Mesenteric fat pad (tissue), 1 donor: ENCODE measurements around the genes ZNF618 and ATP6V1G1.

- PRO-cap: no peak
Measured at GRCh38 chr9:113481067-113481746, 17.7 kb downstream of the RGS3 start.

DNA sequence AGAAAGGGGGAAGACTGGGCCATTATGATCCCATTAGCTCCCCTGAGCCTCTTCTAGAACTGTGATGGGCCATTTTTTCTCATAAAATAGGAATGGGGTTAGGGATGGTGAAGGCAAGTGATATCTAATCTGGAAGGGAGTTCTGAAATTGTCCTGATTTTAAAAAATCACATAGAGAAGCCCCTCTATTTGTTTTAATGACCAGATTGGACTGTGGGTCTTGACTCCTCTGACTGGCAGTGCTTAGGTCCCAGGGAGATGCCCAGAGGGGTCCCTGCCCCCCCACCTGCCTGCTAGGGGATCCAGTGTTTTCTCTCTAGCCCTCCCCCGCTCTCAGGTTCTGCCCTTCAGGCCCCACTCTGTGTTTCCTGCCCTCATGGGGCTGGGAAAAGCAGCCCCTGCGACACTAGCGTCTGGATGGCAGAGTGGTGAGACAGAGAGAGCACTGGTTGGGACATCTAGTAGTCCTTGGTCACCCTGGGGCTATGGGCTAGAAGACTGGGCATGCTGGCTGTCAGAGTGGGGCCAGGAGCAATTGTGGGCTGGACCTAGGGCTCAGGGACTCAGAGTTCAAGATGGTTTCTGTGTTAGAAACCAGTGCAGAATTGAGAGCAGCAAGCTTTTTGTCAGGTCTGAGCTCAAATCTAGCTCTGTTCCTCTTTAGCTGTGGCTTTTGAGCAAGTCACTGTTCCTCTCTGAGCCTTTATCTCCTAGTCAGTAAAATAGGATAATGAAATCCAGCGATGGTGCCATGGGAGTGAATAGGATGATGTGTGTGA is 38.8 kb downstream of the RGS3 start:
- PRO-cap: no peak

GRCh38 chr9:113504505-113505677 is 41.4 kb downstream of the RGS3 start:
- PRO-cap: no peak

DNA sequence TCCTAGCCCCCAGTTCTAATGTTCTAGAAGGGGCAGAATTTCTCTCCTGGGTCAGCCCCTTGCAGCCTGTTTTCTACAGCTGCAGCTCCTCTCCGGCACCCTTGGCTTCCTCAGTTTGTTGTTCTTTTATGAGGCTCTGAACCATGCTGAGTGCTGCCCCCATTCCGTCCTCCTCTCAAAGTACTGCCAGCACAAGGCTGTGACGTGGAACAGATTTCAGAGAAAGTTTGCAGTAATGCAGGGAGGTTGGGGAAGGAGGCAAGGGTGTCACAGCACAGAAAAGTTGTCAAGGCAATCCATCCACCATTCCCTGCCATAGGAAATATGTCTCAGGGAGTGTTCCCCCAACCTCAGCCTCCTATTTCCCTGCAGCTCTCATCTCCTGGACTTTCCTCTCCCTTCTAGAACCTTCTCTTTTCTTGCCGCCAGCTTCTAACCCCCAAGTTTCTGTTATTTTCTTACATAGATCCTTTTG is 63.4 kb downstream of the RGS3 start:
- PRO-cap: no peak

DNA sequence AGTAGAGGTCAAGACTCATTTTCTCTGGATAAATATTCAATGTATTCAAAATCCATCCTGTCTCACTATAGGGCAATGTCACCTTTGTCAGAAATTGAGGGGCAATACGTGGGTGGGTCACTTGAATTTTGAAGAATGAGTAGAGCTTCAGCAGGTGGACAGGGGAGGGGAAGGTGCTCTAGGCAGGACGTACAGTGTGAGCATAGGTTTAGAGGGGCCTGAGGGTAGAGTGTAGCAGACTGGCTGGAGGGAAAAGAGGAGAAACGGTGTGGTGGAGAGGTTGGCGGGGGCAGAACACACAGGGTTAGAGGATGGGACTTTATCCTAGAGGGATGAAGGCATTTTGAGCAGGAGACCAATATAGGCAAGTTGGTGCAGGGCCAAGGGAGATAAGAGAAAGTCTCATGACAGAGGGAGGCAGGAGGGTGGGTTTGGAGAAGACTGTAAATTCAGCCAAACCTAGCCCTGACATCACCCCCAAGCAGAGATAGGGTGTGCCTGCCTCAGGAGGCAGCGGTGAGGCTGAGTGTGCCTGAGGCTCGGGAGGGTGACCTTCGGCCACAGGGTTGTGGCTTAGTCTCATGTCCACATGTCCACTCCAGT is 108.5 kb downstream of the RGS3 start:
- PRO-cap: no peak

DNA sequence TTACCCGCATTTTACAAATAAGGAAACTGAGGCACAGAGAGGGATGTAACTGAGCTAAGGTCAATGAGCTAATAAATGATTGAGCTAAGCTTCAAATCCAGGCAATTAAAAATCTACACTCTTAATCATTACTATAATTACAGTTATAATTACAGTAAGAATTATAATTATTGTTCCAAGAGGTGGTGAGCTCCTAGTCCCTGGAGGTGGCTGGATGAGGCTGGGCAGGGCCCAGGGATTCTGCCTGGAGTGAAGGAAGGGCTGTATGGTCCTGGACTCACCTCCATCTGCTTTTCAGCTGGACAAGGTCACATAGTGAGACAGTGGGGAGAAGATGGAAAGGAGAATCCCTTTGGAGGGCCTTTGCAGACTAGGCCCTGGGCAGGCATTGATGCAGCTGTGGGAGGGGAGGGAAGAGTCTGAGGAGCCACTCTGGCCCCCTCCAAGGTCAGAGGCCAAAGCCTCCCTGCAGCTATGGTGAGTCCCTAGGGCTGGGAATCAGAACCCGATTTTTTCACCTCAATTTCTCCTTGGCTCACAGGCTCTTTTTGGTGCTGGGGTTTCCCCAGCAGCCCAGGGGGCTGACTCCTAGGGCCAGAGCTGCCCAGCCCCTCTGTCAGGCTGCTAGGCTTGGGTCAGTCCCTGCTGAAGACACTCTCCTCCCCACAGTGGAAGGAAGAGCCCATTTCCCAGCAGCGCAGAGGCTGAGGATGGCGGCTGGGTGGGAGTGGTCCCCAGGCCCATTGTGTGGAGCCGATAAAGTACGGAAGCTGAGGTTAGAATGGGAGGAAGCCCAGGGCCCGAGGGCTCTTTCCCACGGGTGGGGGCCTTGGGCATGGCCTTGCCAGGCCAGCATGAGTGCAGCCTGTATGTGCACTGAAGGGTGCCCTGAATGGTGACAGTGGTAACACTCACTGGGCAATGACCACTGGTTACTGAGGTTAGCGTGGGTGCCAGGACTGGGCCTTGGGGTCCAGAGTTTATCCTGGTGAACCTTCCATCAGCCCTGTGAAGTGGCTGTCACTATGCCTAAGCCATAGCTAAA is 125.6 kb downstream of the RGS3 start:
- PRO-cap: no peak

DNA sequence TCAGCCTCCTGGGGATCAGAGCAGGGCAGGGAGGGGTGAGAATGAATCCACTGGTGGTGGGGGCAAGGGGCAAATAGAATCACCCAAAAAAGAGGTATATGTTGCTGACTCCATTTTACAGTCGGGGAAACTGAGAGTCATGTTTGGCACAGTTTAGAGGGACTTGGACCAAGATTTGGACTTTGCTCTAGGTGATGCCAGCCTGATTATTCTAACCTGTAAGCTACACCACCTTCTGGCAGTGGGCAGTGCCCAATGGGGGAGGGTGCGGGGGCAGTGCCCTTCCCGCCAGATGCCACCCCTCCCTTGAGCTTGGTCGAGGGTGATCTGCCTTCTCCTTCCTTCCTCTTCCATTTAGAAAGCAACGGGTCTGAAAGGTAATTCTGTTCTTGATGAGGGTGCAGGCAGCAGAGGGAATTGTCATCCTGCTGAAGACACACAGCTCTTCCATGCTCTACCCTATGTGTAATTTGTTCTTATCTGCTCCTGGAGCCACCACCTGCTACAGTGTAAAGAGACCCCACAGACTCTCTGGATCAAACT is 156.0 kb downstream of the RGS3 start:
- PRO-cap: no peak

DNA sequence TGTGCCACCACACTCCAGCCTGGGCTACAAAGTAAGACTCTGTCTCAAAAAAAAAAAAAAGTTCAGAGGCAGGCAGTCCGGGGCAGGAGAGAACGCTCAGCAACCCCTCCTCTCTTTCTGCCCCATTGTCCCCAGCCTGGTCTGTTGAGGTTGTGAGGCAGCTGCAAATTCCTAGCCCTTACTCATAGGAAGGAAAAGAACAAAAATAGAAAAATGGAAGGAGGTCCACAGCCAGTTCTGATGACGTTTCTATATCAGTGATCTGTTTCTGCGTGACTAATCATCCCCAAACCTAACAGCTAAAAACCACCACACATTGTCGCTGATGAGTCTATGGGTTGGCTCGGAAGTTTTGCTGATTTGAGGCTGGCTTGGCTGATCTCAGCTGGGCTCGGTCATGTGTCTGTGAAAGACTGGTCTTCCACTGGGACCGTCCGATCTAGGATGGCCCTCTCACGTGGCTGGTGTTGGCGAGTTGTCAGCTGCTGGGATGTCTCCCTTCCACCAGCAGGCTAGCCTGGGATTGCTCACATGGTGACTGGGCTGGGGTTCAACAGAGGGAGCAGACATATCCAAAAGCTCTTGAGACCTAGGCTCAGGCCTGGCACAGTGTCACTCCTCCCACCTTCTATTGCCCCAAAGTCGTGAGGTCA is 200.6 kb upstream of the ZNF618 start:
- PRO-cap: no peak

DNA sequence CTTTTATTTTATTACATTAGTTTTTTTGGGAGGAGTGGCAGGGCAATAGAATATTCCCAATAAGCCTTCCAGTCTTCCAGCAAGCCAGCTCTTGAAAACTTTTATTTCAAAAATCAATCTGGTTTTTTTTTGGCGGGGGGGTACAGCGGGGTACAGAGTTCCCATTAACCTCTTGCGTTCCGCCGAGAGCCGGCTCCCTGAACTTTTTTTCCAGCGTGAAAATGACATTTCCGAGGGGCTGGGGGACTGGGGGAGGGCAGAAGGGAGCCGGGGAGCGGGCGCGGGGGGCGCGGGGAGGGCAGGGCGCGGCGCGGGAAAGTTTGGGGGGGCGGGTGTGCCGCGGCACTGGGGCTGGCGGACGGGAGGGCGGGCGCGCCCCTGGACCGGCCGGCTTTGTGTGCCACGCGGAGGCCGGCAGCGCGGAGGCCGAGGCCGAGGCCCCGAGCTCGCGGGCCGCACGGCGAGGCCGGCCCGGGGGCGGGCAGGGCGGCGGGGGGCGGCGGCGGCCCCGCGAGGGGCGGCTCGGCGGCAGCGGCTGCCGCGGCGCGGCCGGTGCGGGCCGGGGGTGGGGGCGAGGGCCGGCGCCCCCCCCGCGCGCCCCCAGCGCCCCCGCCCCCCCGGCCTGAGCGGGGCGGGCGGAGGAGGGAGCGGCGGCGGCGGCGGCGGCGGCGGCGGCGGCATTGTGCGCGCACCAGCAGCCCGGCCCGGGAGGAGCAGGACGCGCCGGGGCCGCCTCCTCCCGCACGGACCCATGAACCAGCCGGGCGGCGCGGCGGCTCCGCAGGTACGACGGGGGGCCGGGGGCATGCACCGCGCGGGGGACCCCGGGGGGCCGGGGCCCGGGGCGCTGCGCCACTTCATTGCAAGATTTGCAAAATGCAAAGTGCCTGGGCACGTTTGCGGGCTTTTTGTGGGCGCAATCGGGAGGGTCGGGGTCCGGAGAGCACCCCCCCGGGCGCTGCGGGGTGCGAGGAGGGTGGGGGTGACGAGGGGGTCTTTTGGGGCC is at the start of gene ZNF618:
ZNF618 (plus strand) TSS at position 680 of the 1,006 bp plus-strand sequence.
- PRO-cap: no peak

DNA sequence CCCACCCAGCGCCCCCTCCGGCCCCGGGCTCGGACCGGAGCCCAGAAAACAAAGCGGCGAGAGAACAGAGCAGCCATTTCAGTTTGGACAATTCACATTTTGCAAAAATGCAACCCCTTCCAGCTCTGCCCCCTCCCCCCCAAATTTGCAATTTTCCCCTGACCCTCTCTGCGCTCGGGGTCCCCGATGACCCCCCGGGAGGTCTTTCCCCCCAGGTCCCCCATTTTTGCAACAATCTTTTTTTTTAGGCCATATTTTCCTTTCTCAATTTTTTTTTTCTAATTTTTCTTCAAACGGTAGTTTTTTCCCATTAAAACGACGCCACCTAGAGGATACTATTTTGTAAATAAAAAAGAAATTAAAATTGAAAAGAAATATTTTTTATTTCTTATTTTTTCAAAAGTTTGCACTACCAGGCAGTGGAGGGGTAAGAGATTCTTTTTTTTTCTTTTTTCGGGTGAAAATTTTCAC is 562 bp downstream of the ZNF618 start:
- PRO-cap: no peak

DNA sequence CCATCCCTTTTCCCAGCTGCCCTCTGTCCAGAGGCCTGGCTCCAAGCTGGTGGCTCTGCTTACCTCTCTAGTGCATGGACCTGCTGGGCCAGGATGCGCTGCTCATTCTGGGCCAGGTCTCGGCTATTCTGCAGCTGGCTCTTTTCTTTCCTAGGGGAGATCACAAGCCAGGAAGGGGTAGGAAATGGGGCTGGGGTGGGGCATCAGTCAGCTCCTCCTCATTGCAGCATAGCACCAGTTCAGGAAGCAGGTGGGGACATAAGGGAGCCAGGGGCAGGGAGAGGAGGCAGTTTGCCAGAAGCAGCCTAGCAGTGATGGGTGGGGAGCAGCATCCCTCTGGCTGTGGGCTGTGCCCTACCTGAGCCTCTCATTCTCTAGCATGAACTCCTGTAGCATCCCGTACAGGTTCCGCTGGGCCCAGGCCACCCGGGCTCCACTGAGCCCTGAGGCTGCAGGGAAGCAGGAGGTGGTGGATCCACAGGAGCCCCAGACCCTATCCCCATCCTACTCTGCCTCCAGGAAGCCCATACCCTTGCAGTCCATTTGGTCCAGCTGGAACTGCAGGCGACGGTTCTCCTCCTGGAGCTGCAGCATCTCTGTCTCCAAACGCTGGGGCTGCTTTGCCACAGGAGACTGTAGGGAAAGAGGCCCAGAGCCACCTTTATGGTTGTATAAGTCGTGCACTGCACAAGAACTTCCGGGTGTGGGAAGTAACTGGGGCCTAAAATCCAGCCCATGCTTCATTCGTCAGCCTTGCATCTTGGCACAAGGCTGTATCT is 5.1 kb downstream of the KIF12 start:
- PRO-cap: no peak

- PRO-cap: no peak
Measured at GRCh38 chr9:114300763-114301149, 22.1 kb upstream of the ORM1 start.

GRCh38 chr9:114310626-114311625 is 12.0 kb upstream of the ORM1 start:
- PRO-cap: no peak

- PRO-cap: no peak
Measured at GRCh38 chr9:114311626-114312796, 10.9 kb upstream of the ORM1 start.

DNA sequence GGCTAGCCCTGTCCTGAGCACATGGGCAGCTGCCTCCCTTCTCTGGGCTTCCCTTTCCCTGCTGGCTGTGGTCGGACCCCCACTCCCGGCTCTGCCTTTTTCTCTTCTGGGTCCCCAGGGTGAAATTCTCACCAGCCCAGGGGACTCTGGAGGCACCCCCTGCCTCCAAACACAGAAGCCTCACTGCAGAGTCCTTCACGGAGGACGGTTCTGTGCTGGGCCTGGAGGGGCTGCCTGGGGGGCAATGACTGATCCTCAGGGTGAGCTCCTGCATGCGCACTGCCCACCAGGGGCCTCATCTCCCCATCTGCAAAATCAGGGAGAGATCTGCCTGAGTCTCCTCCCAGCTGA is 336 bp downstream of the ORM1 start:
- PRO-cap: no peak

GRCh38 chr9:114351688-114351965 is 22.0 kb downstream of the ORM2 start:
- PRO-cap: no peak

DNA sequence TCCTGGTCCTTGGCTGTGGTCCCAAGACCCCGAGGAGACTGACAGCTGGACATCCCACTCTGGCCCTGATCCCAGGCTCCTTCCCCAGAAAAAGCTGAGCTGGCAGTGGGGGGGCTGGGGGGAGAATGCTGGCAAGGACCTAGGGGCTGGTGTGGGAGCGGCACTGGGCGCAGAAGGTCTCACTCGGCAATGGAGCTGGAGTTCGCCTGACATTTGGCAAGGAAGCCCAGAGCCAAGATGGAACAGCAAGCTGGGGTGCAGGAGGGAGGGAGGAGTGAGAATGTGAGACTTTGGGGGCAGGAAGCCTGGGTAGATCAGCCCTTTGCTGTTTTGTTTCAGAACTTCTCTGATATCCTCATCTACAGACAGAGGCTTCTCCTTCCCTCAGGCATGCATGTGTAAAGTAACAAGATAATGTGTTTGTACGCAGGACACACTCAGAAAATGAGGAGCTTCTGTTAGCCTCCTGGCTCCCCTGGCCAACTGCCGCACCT is 7.1 kb upstream of the AKNA start:
- PRO-cap: no peak

DNA sequence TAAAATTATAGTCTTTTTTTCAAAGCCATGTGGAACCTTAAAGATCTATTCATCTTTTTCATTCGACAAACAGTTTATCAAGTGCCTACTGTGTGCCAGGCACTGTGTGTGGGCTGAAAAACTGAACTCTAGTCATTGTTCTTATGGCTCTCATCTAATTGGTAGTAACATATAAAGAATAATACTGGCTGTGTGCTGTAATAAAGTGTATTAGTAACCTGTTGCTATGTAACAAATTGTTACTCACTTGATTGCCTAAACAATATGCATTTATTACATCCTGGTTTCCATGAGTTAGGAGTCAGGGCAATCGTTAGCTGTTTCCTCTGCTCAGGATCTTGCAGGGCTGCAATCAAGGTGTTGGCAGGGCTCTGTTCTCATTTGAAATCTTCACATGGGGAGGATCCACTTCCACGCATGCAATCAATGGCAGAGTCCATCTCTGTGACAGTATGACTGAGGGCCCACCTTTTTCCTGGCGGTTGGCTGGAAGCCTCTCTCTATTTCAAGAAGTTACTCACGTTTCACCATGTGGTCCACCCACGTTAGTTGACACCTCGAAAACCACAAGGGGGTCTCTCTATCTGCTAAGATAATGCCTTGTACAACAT is 7.1 kb upstream of the WHRN start:
- PRO-cap: no peak

DNA sequence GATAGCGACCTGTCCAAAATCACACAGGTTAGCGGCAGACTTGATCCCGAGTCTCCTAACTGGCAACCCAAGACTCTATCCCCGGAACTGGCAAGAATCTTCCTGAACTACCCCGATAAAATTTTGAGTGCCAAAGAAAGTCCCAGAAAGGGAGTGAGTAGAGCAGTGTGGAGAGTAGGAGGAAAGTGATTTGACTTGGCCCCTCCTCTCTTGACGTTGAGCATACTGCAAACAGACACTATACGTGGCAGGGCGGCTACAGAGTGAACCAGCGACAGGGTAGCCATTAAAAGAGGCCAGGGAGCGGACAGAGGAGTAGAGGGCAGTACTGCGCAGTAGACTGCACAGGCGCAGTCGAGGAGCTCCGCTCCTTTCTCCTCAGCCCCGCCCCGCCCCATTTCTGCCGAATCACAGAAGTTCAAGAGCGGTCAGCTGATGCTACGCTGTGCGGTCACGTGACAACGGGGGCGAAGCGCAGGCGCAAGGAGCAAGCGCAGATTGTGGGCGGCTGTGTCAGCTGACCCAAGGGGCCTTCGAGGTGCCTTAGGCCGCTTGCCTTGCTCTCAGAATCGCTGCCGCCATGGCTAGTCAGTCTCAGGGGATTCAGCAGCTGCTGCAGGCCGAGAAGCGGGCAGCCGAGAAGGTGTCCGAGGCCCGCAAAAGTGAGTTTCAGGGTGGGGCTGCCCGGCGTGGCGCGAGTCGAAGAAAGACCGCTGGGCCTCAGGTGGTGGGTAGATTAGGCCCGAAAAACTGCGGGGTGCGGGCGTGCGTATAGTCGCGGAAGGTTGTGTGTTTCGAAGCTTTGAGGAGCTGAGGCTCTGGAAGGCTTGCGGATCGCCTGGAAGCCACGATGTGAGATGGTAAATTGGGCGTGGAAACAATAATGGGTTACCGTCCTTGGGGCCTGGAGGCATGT is at the start of gene ATP6V1G1:
ATP6V1G1 (plus strand) TSS at position 511 of the 916 bp plus-strand sequence.
- PRO-cap: bidirectional peak, plus-strand start at position 511 of the sequence, minus-strand start at position 342 of the sequence

GRCh38 chr9:114927970-114928472 is 2.4 kb downstream of the TNFSF8 start:
- PRO-cap: no peak